Cardiac ventricle fibroblast (primary cell): ENCODE data around the genes PCCB, DBR1 and MRAS.

- RAMPAGE, long total RNA = no peak
These were observed 8.8 kb upstream of the KY start for GRCh38 chr3:134659655-134660016.

DNA sequence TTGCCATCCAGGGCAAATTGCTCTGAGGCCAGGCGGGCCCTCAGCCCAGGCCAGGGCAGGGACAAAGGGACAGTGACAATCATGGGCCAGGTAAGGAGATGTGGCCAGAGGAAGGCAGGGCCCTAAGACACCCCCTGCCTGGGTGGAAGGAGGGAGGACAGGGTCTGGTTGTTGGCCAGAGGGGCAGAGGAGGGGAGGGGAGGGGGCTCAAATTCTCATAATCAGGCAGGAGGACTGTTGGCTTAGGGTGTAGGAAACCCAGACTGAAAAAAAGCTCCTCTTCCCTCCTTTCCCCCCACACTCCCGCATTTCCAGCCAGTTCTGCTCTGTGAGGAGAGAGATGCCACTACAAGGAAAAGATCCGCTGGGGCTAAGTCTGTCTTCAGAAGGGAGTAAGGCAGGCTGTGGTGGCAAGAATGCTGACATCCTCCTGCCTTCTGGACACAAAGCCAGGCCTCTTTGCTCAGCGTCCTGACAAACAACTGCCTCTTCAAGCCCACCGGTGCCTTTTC, 3.2 kb downstream of the EPHB1 start:
- RAMPAGE, long total RNA = no peak

- RAMPAGE, long total RNA = no peak
These were observed 58.0 kb downstream of the EPHB1 start for GRCh38 chr3:134852988-134853475.

DNA sequence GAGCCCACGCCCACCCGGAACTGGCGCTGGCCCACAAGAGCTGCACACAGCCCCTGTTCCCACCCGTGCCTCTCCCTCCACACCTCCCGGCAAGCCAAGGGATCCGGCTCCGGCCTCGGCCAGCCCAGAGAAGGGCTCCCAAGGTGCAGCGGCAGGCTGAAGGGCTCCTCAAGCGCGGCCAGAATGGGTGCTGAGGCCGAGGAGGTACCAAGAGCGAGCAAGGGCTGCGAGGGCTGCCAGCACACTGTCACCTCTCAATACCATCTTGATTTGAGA, 121.5 kb downstream of the EPHB1 start:
- RAMPAGE, long total RNA = no peak

DNA sequence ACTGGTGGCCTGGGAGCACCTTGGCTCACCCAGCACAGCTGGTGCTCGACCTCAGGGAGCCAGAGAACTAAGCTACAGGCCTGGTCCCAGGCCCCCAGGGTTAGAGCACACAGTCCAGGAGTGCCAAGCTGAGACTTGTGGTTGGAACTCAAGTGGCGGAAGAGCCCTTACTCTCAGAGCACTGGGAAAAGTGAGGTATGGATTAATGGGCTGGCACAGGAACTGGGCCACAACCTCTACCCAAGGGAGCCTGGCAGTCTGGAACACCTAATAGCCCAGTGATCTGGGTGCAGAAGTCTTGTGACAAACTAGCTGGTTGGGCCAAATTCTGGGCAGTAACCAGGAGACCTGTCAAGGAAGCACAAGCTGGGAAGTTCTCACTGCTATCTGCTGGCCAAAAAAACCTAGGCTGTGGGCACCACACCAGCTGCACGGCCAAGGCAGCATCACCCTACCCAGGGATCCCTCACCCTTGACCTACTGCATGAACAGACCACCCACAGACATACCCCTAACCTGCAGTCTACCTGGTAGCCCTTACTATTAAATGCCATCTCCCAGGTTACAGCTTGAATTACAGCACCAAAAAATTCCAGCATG, 79.8 kb downstream of the PPP2R3A start:
- RAMPAGE, long total RNA = no peak

GRCh38 chr3:136142546-136142933, 53.6 kb downstream of the MSL2 start:
- RAMPAGE, long total RNA = no peak

- RAMPAGE, long total RNA = no peak
These were observed 823 bp downstream of the MSL2 start for GRCh38 chr3:136195190-136195833.

GRCh38 chr3:136250140-136250835, at the start of gene PCCB:
Gene PCCB (plus strand): TSS chr3:136250340.
- RAMPAGE, long total RNA = start-site peak on the plus strand at chr3:136250349-136250372, 104 and 40 reads in 2 replicates

DNA sequence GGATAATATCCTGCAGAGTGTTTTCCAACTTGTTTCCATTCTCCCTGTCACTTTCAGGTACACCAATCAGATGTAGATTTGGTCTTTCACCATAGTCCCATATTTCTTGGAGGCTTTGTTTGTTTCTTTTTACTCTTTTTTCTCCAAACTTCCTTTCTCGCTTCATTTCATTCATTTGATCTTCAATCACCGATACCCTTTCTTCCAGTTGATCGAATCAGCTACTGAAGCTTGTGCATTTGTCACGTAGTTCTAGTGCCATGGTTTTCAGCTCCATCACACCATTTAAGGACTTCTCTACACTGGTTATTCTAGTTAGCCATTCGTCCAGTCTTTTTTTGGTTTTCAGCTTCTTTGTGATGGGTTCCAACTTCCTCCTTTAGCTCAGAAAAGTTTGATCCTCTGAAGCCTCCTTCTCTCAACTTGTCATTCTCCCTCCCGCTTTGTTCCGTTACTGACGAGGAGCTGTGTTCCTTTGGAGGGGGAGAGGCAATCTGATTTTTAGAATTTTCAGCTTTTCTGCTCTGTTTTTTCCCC, 224.9 kb downstream of the STAG1 start:
- RAMPAGE, long total RNA = no peak

- RAMPAGE, long total RNA = no peak
These were observed 121.4 kb downstream of the STAG1 start for GRCh38 chr3:136630678-136631187.

DNA sequence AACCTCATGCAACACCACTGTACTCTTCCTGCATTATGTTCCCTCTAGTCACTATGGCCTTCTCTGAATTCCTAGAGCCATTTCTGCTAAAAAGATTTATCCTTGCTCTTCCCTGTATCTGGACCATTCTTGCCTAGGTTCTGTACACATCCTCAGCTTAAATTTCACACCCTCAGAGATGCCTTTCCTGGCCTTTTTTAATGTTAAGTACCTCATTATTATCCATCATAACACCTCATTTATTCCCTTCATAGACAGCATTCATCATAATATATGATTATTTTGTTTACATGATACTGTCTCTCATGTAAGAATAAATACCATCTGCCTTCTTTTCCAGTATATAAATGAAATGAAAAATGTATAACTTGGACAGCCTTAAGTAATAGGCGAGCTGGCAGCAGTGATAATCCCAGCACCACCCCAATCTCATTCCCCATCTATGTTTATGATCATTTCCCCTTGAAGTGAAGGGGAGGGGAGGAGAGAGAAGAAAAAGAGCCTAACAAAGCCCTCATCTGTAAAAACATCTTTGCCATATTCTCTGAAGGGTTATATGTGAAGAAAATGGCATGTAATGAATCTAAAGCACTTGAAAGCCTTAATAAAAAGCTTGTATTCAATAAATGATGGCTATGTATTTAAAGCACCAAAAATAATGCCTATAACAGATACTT, 25.2 kb downstream of the STAG1 start:
- RAMPAGE, long total RNA = no peak

DNA sequence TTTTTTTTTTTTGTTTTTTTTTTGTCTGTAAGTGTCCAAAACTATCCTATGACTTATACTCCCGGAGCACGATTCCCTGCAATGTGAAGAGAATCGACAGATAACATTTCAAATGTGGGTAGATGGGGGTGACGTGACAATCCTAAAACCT, 1.1 kb downstream of the STAG1 start:
- RAMPAGE, long total RNA = no peak

GRCh38 chr3:136752569-136753840, 827 bp upstream of the STAG1 start:
- RAMPAGE, long total RNA = no peak

GRCh38 chr3:137023360-137023814, 65.6 kb downstream of the IL20RB start:
- RAMPAGE, long total RNA = no peak

GRCh38 chr3:138053478-138053723, 43.4 kb downstream of the CLDN18 start:
- RAMPAGE, long total RNA = no peak

DNA sequence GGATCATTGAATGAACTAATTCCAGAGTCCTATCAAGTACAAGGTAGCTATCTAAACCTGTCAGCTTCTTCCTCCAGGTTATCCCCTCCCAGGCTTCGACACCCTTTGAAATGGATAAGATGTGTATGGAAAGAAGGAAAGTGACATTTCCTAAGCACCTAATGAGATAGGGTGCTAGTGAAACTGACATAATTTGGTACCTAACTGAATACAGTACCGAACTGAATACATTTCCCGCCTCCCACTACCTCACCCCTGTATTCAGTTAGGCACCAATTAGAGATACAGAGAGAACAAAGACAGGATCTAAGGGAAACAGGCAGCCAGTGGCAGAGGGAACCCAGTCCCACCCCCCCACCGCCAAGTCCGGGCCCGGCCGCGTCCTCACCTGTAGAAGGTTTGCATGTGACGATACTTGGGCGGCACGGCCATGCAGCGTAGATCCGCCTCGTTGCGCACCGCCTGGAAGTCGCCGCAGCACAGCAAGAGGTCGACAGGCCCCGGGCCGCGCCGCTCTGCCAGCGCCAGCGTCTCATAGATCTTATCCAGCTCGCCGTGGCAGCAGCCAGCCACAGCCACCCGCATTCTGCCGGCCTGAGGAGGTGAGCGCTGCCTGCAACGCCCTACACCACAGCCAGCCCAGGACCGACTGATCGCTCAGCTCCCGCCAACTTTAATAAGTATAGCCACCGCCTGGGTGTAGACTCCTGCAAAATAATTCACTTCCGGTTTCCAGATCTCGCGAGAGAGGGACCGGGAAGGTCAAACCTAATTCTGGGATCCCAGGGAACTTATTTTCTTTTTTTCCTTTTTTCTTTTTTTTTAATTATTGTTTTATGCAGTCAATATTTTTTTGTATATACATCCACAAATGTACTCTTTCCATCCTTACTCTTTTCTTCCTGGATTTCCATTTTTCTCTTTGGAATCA, at the start of gene DBR1:
TSS of gene DBR1 (minus strand) at position 711 of the 931 bp plus-strand sequence.
- RAMPAGE, long total RNA = no peak

- RAMPAGE, long total RNA = no peak
These were observed 61.1 kb downstream of the ARMC8 start for GRCh38 chr3:138248244-138248572.

DNA sequence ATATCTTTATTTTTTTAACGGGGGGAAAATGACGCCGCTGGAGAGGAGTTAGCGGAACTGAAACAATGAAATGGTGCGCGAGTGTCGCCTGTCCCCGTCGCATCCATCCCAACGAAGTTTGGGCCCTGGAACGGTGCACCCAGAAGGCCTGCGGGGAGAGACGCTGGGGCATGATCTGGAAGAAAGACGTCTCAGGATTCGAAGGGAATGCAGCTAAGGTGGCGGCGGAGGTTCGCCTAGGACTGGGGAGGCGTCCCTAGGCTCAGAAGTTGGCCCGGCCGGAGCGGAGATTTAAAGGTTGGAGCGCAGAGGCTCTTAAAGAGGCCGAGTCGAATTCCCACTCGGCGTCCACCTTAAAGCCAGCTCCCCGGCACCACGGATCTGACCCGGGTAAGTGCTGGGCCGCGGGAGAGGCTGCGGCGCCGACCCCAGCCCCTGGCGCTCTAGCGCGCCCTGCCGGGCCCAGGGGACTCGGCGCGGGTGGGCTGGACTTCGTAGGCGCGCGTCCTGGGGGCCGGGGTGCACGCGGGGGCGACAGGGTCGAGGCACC, 368 bp upstream of the MRAS start:
- RAMPAGE, long total RNA = no peak

- RAMPAGE, long total RNA = no peak
These were observed at the start of gene MRAS for GRCh38 chr3:138348486-138349566. Gene MRAS (plus strand): TSS chr3:138348579.

DNA sequence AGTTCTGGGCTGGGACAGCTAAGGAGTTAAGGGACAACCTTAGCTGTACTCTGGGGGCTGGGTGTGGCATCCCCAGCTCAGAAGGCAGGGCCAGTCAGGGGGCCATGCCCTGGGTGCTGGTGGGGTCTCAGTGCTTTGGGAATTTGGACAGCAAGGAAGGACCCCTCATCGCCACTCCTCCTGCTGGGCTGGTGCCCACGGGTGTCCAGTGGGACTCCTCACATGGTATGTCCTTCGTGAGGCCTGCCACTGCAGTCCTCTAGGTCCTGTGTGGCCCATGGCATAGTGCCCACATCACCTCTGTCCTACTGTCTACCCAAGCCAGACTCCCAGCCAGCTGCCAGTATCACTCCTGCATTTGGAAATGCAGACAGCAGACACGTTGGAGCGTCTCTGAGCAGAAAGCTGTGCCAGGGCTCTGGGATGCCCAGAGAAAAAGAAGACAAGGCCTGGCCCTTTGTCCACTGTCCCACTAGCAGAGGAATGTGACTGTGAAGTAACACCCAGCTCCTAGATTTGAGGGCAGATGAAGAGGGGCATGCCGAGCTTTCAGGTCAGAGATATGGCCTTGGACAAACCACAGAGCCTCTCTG, 12.1 kb downstream of the MRAS start:
- RAMPAGE, long total RNA = no peak